Colic lymph node (tissue), 1 donor: ENCODE data around the genes PYGM, TM7SF2 and ZNHIT2.

DNA sequence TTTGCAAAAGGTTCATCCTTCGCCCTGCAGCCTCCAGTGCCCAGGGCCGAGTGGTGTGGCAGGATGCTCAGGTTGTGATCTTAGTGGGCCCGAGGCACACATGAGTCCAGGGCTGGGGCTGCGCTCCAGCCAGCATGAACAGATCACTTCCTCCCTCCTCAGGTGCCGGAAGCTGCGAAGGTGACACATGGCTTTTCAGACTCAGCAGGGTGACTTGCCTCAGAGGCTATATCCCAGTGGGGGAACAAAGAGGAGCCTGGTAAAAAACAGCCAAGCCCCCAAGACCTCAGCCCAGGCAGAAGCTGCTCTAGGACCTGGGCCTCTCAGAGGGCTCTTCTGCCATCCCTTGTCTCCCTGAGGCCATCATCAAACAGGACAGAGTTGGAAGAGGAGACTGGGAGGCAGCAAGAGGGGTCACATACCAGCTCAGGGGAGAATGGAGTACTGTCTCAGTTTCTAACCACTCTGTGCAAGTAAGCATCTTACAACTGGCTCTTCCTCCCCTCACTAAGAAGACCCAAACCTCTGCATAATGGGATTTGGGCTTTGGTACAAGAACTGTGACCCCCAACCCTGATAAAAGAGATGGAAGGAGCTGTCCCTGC is 2.6 kb upstream of the ENSG00000286264 start:
- PRO-cap: unidirectional peak, minus-strand start at position 106 of the sequence

DNA sequence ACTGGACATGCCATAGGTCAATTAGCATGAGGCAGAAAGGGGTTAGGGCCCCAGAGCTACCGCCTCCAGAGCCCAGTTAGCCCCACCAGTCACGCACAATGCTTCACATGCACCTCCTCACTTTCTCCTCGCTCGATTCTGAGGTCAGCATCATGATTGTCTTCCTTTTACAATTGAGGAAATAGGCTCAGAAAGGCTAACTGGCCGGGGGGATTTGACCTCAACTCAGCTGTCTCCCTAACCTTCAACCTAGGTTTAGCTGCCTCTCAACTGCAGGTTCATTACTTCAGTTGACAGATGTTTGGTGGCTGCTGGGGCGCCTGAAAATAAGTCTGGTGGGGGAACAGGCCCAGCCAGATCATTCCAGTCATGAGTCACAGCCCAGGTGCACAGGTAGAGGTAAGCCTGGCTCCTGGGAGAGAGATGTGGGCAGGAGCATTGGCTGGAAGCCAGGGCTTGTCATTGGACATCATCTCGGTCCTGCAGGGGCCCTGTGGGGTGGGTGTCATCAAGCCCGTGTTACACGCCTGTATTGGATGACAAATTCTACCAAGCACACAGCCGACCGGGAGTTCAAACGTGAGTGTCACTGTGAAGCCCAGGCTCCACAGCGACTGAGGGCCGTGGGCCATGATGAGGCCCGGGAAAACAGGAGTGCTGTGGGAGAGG is 625 bp upstream of the ENSG00000286264 start:
- PRO-cap: bidirectional peak, plus-strand start at position 190 of the sequence, minus-strand start at position 100 of the sequence

GRCh38 chr11:64252122-64253174 is 1.1 kb downstream of the PLCB3 start:
- PRO-cap: no peak

- PRO-cap: no peak
These were observed 1.7 kb downstream of the BAD start for GRCh38 chr11:64282914-64283113.

DNA sequence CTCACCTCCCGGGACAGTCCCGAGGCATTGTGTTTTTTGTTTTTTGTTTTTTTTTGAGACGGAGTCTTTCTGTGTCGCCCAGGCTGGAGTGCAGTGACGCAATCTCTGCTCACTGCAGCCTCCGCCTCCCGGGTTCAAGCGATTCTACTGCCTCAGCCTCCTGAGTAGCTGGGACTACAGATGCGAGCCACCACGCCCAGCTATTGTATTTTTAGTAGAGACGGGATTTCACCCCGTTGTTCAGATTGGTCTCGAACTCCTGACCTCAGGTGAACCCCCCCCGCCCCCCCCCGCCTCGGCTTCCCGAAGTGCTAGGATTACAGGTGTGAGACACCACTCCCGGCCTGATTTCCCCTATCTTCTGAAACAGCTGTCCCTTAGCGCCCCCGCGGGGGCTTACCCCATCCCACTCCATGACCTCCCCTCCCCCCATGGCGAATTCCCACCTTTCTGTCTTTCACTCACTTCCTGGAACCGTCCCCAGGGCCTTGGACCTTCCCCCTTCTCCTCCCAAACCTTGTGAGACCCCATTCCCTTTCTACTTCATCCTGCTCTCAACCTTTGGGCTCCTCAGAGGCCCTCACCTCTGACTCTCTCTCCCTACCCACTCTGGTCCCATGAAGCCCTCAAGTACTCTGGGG is 763 bp downstream of the PRDX5 start:
- PRO-cap: no peak

GRCh38 chr11:64395629-64396428 is 36.9 kb downstream of the RPS6KA4 start:
- PRO-cap: no peak

DNA sequence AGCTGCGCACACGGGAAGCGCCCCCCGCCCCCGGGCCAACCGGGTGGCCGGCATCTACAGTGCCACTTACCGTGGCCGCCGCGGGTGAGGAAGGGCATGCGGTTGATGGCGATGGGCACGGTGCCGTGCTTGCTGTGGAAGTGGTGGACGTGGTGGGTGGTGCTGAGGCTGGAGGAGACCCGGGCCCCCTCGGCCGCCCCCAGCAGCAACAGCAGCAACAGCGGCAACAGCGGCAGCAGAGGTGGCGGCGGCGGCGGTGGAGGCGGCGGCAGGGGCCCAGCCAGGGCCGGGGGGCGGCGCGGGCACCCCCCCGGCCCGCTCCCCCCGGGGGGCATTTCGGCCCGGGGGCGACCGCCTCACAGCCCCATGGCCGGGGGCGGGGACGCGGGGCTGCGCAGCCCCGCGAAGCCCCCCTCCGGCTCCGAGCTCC is 51.5 kb downstream of the SLC22A12 start:
- PRO-cap: no peak

DNA sequence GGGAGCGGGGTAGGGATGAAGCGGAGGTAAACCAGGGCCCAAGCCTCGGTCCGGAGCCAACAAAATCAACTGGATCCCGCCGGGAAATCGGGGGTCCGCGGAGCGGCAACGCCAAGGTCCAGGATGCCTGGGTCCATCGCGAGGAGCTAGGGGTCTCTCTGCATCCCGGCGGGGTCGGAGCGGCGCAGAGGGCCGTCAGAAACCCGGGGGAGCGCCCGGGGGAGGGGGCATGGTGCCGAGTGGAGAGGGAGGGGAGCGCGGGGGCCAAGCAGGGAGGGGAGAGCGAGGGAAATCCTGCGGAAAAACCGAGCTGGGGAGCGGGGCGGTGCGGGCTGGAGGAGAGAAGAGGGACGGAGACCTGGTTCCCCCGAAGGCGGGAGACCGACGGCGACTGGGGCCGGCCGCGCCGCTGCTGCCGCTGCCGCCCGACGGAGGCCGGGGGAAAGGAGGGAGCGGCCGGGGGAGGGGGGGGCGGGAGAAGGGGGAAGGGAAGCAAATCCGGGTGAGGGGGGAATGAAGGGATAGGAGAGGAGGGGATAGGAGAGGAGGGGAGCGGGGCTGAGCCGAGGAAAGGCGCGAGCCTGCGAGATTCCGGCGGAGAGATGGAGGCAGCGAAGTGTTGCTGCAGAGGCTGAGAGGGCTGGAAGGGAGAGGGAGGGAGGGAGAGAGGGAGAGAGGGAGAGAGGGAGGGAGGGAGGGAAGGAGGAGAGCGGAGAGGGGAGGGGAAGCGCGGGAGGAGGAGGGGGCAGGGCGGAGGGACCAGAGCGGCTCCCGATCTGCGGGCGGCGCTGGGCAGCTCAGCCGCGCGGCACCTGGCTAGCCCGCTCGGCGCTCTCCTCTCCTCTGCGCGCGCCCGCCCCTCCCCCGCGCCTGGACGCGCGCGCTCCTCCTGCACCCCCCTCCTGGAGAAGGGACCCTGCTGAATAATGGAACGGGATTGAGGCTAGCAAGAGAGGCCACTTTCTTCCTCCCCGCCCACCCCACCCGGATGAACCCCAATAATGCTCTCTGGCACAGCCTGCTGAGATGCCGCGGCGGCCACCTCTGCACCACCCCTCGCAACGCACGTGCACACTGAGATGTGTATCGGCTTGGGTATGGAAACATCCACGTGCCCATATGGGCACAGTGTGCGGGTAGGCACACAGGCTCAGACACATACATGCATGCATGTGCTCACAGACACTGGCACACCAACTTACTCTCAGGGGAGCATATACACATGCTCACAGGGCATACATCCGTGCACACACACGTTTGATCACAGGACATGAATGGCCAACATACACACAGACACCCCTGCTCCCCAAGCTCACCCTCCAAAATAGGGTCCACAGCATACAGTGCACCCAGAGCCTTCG is 52.4 kb downstream of the SLC22A12 start:
- PRO-cap: no peak

DNA sequence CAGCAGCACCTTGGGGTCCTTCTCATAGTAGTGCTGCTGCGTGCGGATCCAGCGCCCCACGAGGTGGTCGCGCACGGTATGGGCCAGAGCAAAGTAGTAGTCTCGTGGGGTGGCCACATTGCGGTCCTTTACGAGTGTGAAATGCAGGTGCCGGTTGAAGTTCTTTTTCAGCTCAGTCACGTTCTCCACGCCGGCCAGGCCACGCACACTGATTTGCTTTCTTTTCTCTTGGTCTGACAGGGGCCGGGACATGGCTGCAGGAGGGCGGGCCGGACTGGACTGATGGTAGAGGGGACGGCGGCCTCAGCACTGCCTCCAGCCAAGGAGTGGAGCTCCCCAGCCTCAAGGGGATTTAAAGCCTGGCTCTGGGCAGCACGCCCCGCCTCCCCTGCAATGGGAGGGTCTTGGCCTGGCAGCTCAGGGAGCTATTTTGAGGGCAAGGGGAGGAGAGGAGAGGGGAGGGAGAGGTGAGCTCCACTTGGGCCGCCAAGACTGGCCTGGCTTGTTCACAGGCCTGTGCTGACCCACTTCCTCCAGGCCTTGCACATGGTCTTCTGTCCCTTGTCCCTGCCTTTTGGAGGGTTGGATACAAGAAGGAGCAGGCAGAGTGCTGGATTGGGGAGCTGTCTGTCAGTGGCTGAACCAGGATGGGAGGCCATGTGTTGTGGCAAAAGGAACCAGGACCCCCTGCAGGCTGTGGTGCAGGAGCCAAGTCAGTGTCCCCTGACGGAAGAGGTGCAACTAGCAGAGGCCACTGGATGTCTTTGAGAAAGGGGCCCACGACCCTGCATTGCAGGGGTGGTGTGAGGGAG is at the start of gene PYGM:
Gene PYGM, minus strand, starts transcription at position 328 of the 812 bp plus-strand sequence.
- PRO-cap: unidirectional peak, minus-strand start at position 328 of the sequence

- PRO-cap: no peak
These were observed 8.0 kb downstream of the SF1 start for GRCh38 chr11:64769879-64771119.

DNA sequence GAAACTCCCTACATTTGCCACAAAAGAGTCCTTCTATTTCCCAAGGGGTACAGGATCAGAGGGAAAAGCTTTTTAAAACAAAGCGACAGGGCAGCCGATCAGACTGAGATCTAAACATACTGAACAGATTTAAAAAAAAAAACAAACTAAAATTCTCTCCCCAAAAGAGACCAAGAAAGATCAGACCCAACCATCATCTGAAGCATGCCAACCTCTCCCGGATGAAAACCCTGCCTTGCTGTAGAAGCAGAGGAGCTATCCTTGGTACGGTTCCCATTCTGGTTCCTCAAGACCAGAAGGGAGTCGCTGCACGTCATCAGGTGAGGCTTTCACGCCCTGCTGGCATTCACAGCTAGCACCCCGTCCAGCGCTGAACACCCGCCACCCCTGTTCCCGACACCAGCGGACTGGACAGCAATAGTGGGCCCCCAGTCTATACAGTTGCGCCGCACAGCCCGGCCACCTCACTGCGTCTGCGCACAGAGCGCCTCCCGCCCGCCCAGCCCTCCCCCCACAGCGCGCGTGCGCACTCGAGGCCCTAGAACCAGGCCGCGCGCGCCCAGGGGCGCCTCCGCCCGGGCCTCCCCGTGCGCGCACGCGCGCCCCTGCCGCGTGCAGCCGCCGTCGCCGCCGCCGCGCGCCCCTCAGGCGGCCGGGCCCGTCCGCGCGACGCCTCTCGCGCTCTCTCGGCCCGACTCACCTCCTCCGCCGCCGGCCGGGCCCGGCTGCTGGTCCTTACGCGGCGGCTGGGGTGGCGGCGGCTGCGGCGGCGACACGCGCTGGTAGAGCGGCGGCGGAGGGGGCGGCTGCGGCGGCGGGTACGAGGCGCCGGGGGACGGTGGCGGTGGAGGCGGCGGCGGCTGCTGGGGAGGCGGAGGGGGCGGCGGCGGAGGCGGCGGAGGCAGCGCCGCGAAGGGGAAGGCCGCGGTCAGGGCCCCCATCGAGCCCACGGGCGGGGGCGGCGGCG is 772 bp downstream of the SF1 start:
- PRO-cap: bidirectional peak, plus-strand start at position 541 of the sequence, minus-strand start at position 409 of the sequence

GRCh38 chr11:64864210-64864874 is 14.1 kb downstream of the EHD1 start:
- PRO-cap: unidirectional peak, plus-strand start at chr11:64864759

- PRO-cap: no peak
These were observed 1.7 kb downstream of the EHD1 start for GRCh38 chr11:64876512-64877370.

DNA sequence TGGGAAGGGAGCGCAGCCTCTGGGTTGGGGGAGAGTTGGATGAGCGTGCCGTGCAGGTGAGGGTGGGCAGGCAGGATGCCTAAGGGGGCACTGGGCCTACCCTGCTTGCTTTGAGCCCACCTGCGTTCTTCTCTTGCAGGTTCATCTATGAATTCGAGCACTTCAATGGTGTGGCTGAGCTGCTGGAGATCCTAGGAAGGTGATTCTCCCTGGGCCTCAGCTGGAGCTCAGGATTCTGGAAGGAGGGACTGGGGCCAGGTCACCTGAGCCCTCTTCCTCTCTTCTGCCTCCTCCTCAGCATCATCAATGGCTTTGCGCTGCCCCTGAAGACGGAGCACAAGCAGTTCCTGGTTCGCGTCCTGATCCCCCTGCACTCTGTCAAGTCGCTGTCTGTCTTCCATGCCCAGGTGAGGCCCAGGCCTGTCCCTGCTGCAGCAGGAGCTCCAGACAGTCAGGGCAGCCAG is 5.5 kb downstream of the GPHA2 start:
- PRO-cap: no peak

DNA sequence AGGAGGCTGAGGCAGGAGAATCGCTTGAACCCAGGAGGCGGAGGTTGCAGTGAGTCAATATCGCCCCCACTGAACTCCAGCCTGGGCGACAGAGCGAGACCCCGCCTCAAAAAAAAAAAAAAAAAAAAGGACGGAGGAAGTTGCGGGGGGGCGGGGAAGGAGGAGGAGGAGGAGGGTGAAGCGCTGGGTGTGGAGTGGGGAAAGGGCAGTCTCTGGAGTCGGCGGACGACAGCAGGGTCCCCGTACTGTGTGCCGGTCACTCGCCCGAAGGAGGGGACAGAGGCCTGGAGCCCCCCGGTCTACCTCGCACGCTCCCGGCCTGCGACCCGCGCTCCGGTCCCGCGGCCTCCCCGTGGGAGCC is 608 bp downstream of the MAJIN start:
- PRO-cap: no peak

DNA sequence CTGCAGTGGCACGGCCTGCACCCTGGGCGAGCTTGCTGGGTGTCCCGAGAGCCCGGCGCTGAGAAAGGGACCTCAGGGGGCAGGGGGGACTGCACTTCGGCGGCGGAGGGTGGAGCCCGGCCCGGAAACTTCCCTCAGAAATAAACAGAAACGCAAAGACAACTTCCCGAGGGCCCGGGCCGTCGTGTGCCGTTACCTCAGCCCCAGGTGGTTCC is 320 bp downstream of the MAJIN start:
- PRO-cap: bidirectional peak, plus-strand start at position 155 of the sequence, minus-strand start at position 126 of the sequence

DNA sequence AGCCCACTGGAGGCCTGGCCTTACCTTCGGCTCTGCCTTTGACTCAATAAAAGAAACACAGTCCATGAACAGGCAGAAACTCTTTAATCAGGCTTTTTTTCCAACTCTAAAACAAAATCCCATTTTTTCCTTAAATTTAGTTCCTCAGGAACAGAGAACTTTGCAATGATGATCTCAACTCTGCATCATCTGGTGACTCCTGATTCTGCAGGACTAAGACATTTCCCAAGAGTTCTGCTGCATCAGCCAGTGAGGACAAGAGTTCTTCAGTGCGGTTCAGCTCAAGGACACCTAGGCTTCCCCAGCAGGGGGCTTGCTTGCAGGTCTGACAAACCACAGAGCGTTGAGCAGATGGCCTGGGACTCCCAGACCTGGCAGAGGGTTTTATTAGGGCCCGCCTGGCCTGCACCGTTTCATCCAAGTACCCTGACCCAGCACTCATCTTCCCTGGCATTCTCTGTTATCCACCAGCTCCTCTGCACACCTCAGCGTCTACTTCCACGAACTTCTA is 6.4 kb downstream of the CDCA5 start:
- PRO-cap: no peak

GRCh38 chr11:65110111-65110975 is 1.3 kb upstream of the TM7SF2 start:
- PRO-cap: no peak

DNA sequence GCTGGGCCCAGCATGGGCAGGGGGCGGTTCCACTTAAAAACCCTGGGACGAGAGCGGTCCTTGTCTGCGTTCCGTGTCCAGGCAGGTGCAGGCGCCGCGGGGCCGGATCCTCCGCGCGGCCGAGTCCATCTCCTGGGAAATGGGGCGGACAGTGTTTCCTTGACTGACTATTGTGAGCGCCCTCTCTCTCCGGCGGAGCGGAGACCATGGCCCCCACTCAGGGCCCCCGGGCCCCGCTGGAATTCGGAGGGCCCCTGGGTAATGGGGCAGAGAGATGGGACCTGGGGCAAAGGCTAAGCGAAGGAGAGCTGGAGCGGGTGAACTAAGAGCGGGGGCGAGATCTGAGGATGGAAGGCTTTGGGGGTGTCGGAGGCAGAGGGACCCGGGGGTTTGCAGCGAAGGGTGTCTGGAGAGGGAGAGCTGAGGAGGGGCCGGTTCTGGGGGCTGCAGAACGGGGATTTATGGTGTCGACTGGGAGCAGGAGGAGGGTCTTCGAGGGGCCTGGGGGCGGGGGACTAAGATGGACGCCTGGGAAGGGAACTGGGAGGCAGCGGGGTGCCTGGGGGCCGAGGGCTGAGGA is at the start of gene TM7SF2:
Gene TM7SF2, plus strand, starts transcription at position 63 of the 580 bp plus-strand sequence.
- PRO-cap: bidirectional peak, plus-strand start at position 63 of the sequence, minus-strand start outside the sequence

DNA sequence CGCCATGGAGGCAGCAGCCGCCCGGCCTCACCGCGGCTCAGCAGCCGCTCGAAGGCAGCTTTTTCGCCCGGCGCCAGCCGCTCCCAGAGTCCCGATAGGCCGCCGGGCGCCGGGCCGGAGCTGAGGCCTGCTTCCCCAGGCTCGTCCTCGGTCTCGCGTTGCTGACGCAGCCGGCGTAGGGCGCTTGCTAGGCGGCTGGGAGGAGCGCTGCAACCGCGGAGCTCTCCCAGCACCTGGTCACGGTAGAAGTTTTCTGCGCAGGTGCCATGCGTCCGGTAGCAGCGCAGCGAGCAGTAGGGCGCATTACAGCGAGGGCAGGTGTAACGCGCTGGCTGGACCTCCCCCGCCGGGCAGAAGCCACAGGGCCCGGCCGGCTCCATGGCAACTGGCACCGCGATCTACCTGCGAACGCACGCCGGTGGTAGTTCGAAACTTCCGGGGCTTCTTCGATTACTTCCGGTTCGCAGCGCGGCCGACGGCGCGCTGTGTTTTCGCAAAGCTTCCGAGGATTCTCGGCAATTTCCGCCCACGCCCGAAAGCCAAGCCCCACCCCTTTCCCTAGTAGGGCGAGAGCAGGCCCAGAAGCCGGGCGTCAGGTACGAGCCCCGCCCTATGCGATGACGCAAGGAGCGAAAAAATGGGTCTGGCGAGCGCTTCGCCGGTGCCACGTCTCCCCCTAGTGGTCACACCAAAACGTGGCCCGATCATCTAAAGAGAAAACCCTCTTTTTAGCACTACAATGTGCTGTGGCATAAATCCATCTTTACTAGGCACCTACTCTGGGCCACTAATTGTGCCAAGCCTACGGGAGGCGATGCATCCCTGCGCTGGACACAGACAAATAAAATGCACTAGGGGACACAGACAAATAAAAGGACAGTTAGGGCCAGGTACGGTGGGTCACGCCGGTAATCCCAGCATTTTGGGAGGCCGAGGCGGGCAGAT is at the start of gene ZNHIT2:
Gene ZNHIT2, minus strand, starts transcription at position 428 of the 945 bp plus-strand sequence.
- PRO-cap: bidirectional peak, plus-strand start at position 630 of the sequence, minus-strand start at position 400 of the sequence